Spinal cord (tissue), 3 donors: ENCODE measurements around a stretch of chr6.

GRCh38 chr6:160399911-160401302, 52.2 kb downstream of the SLC22A3 start:
- PRO-cap: no peak
- RAMPAGE, long total RNA: no peak

DNA sequence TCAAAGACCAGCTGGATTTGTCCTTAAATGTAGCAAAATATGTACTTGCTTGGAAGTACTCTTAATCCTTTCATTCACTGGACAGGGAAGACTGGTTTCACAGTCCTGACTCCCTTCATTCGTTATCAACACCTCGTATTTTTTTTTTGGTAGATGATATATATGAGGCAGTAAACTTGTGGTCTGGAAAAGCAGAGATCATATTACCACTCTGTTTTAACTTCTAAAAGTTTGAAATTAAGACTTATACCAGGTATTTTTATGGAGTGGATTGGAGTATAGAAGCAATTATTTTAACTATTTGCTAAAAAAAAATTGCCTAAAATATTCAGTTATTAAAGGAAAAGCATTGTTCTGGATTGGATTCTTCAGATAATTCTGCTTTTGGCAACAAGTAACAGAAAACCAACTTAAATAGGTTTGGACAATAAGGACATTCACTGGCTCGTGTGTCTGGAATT, 83.3 kb downstream of the SLC22A3 start:
- PRO-cap: no peak
- RAMPAGE, long total RNA: no peak

- PRO-cap: no peak
- RAMPAGE, long total RNA: no peak
Measured at GRCh38 chr6:160446777-160447678, 98.8 kb downstream of the SLC22A3 start.

DNA sequence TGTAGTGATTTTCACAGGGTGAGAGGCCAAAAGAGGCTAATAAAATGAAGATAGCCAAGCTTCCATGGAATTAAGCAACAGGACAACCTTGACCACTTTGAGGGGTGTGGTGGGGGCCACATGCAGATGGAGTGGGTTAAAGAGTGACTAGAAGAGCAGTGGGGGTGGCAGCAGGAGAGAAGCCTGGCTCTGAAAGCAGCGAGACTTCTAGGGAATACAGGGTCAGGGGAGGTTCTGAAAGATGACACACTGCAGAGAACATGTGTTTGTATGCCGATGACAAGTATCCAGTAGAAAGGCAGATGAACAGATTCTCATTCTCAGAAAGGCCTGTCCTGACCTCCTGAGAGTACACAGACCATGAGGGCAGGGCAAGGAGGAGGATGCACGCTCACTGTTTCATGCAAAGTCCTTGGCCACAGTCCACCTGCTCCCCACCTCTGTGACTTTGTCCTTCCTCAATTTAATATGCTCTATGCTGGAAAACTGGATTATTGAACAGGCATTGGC, 2.9 kb downstream of the LPA start:
- PRO-cap: no peak
- RAMPAGE, long total RNA: no peak

DNA sequence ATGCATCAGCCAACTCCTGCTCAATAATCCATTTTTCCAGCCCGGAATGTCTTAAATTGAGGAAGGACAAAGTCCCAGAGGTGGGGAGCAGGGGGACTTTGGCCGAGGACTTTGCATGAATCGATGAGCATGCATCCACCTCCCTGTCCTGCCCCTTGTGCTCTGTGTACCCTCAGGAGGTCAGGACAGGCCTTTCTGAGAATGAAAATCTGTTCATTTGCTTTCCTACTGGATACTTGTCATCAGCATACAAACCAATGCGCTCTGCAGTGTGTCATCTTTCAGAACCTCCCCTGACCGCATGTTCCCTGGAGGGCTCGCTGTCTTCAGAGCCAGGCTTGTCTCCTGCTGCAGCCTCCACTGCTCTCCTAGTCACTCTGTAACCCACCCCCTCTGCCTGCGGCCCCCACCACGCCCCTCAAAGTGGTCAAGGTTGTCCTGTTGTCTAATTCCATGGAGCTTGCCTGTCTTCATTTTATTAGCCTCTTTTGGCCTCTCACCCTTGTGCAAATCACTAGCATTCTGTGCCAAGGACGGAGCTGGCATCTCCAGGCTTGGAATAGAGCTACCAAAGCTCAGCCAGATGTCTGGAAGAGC, 2.7 kb downstream of the PLG start:
- PRO-cap: no peak
- RAMPAGE, long total RNA: no peak

GRCh38 chr6:160978638-160978883, 13.0 kb upstream of the MAP3K4 start:
- PRO-cap: no peak
- RAMPAGE, long total RNA: no peak

DNA sequence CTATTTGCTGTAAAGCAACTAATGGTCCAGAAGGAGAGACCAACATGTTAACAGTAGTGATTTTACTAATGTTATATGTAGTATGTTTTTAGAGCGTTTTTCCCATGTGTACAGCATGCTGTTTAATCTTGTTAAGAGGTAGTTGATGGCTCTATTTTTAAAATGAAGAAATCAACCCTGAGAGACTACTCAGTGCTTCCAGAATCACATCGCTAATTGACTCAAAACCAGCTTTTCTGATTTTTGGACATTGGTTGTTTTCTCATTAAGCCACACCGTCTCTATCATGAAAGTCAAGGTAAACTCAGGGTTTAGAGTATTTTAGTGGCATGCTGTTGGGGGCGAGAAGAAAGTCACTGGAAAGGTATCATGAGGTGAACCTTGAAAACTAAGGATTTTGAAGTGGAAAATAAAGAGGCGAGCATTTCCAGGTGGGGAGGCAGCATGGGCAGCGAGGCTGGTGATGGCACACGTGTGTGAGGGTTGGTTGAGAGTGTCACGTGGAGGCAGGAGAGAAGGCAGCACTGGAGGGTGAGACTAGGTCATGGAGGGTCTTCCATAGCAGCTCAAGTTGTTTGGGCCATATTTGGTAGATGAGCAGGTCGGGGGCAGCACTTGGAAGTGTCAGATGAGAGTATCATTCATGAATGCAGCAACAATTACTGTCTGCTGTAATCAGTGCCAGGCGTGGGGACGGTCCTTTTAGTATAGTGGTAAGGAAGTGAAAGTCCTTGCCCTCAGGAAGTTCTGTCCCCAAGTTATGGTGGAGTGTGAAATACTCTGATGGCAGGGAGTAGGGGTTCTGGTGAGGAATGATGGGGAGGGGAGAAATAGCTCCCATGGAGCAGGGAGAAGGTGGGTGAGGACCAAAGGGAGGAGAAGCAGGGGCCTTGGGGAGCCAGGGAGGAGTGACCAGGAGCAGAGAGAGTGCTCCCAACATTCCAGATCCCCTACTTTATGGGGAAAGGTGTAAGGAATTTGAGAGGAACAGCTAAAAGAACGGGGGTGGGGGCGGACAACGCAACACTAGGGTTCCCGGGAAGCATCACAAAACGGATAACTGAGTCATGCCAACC, 77.7 kb downstream of the MAP3K4 start:
- PRO-cap: no peak
- RAMPAGE, long total RNA: no peak

GRCh38 chr6:161215257-161215712, 58.6 kb downstream of the AGPAT4 start:
- PRO-cap: no peak
- RAMPAGE, long total RNA: no peak

DNA sequence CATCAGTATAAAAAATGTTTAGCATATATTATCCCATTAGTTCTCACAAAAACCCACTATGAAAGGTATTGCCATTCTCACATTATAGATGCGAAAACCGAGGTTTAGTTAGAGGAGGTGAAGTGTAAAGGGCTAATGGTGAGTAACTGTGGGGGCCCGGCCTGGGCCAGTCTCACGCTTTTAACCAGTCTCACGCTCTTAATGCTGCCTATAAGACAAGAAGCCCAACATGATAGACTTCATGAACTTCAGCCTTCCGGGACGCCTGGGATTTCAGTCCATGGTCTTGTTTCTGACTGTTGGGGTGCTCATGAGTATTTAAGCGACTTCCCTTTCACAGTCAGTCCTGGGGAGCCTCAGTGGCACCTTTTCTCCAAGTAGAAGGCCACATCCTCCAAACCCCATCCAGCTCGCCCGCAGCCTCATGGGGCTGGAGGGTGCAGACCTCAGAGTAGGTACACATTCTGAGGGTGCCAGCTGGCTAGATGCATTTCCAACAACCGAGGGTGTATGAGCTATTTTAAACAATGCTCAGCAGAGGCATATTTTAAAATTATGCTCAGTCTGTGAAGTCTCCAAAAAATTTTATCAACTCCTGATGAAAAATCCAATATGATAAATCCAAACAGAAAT, 31.7 kb downstream of the AGPAT4 start:
- PRO-cap: no peak
- RAMPAGE, long total RNA: no peak

DNA sequence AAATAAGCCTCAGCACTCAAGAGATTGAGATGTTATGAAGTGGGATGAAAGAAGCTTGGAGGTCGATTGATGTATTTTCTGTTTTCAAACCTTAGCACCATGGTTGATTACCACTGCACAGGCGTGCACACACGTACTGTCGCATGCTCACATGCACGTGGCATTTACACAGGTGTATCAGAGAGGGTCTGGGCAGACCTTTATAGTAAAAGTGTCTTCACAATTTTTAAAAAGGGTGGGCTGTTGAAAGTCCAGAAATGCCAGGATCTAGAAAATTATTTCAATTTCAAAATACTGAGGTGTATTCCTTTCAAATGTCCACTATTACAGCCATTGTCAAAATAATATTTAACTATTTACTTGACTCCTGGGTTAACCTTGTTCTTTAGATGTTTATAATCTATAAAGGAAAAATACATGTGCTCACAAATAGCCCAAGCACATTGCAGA, 749 bp upstream of the AGPAT4 start:
- PRO-cap: no peak
- RAMPAGE, long total RNA: no peak

DNA sequence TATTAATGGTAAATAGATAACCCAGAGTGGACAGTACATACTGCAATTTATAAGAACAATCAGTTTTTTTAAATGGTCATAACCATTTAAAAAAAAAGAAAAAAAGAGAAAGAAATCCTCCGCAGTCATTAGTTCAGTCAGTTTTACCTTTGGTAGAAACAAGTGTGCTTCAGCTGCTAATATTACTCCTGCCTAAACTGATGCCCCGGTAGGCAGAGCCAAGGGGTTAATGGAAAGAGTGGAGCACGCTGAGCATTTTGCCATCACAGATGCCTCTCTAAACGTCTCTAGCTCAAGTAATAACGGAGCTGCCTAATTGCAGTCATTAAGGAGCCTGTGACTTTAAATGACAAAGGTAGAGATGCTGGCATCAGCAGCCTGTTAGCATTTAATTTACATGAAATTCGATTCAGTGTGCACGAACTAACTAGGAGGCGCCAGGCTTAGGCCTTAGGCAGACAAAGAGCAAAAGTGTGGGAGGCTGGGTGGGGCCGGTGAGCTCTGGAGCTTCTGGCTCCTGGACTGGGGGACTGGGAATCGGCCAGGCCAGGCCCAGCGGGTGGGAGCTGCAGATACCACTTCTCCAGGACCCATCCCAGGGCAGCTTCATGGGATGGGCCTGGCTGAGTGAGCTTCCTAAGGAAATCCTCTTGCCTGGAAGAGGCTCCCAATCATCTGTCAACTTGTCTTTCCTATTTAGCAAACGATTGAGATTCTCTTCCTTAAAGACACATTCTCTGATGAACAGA, 169.9 kb upstream of the AGPAT4 start:
- PRO-cap: no peak
- RAMPAGE, long total RNA: no peak

DNA sequence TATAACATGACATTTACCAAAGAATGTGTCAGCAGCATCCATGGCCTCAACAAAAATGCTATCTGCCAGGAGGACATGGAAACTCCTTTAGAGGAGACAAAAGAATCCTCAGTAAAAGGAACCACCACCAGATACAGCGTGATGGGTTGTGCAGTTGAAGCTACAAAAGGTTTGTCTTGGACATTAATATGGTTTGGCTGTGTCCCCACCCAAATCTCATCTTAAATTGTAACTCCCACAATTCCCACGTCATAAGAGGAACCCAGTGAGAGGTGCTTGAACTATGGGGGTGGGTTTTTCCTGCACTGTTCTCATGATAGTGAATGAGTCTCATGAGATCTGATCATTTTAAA, 539.9 kb downstream of the PRKN start:
- PRO-cap: no peak
- RAMPAGE, long total RNA: no peak

DNA sequence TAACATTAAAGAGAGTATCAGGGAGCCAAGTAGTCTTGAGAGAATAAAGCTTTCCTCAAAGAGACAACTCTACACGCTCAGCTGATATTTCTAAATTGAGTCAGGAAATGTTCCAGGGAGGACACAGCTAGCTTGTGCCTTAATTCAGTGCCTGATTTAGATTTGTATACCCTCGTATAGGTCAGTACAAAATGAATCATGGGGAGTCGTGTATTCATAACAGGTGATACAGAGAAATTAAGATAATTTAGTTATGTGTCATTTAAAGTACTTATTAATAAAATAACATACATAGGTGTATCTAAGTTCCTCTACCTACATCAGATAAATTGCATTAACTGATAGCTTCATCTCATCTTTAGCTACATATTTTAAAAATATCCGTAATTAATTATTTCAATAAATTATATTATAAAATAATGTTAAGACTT, 74.9 kb upstream of the QKI start:
- PRO-cap: no peak
- RAMPAGE, long total RNA: no peak

GRCh38 chr6:163341425-163342250, 72.9 kb upstream of the QKI start:
- PRO-cap: no peak
- RAMPAGE, long total RNA: no peak

DNA sequence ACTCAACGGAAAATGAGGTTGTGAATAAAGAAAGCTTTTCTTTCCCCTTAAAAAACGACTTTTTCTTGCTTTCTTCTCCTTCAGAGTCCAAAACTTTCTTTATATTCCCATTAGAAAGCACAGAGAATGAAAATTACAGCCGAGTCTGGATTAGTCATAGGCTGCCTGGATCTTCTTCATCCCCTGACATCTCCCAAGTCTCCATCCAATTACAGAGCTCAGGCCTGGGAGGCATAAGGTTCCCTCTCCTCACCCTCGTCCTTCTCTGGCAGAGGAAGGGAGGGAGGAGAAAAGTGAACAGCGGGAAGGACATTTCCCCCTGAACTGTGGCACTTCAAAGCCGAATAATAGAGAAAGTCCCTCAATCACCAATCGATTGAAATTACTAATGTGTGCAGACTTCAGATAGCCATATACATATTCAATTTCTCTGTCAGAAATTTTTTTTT, 28.0 kb upstream of the QKI start:
- PRO-cap: no peak
- RAMPAGE, long total RNA: no peak

DNA sequence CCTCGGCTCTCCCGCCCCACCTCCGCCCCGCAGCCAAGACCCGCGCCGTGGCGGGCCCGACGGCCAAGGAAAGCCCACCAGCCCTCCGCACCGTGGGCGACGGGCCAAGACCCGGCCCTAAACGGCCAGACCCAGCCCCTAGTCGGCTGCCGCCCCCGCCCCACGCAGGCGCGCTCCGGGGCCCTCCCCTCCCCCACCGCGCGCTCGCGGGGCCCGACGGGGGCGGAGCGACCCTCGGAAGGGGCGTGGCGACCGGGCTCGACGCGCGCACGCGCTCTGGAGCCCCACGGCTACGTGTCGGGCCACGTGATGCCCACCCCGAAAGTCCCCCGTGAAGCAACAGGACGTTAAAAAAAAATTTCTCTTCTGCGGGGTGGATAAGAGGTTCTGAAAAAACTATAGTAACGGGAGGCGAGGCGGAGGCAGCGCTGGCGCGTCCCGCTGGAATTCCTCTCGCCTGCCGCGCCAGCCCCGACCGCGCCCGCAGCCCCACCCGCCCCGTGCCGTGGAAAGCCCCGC, 679 bp upstream of the QKI start:
- PRO-cap: no peak
- RAMPAGE, long total RNA: no peak

DNA sequence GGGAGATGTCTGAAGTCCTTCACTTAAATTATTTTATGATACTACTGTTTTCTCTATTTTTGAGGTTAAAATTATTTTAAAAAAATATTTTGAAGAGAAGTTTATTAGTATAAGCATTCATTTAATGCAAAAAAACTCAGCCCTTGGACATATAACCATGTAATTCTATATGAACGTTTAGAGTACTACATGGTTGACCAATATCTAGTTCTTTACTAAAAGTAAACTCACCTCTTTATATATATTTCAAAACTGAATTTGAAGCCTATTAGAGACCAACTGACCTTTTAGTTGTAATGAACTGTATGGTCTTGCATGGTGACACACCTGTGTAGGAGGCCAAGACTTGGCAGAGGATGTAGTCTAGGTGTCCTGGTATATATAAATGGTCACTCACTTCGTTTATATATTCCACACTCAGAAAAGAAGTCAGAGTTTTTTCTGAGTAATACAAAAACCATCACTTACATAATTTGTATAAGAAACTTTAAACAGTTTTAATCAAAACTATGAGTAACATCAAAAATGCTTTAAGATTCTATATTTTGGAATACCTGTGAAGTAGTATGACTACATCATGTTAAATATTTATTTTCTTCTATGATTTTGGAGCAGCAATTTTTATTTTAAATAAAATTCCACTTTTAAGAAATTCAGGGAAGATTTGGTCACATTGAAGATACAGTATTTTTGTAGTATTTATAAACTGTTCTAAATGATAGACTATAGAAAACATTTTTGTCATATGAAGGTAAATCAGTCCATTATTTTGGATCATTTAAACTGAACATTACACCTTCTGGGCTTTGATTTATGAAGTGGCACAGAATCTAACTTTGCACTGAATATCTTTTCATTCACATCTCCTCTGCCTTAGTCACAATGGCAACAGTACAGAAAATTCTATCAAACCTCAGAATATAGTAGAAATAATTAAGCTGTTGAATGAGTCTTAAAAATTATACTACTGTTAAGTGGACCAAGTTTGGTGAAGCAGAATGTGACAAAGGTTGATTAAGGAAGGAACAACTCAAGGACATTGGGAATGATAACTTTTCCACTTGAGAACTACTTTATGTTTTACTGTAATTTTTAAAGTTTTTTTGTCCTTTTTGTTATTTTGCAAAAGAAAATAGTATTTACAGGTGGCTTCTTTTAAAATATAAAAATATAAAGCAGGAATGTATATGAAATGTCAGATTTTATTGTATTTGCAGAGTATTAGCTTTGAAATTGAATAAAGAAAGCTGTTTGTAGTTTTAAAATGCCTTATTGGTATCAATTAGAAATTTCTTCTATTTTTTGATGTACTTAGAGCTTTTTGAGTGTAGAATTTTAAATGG, 154.5 kb downstream of the QKI start:
- PRO-cap: no peak
- RAMPAGE, long total RNA: no peak

DNA sequence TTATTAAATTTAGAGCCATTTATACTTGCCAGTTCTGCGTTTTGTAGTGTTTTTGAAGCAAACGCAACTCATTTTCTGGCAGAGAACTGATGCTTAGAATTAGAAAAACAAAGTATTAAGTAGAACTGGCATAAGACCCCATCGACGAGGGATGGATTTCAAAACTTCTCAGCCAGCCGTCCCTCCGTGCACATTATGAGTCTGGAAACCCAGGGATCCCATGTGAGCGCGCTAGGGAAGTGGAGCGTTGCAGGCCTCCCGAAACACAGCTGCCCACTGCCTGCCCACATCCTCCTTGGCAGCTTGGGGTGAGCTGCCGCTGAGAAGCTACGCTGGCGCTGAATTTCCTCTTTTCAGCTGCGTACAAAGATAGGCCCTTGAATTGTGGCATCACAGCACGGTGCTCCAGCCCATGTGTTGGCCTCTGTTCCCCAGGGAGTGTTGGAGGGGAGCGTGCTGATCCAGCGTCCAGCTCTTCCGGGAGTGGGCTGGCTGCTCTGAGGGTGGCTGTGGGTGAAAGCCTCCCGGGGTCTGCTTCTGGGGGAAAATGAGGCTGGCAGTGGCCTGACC, 297.6 kb downstream of the QKI start:
- PRO-cap: no peak
- RAMPAGE, long total RNA: no peak

DNA sequence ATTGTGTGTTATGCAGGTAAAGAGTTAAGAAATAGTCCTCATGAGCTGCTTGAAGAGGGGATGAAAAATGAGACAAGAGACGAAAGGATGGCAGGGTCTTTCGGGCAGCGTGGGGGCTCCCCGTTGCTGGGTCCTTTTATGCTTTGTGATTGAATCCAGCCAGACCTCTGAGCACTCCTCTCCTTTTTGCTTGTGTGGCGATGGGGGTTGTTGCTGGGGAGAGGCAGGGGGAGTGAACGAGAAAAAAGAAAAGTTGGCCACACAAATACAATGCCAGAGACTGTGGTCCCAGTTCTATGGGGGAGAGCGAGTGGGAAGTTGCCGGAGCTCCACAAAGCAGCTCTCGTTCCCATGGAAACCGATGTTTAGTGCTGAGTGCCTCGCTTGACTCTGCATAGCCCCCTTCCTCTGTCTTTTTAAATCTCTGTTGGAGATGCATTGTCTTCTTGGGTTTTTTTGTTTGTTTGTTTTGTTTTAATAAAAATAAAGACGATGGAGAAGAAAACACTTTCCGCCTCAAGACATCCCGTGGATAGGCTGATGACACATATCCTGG, 529.1 kb downstream of the QKI start:
- PRO-cap: no peak
- RAMPAGE, long total RNA: no peak

DNA sequence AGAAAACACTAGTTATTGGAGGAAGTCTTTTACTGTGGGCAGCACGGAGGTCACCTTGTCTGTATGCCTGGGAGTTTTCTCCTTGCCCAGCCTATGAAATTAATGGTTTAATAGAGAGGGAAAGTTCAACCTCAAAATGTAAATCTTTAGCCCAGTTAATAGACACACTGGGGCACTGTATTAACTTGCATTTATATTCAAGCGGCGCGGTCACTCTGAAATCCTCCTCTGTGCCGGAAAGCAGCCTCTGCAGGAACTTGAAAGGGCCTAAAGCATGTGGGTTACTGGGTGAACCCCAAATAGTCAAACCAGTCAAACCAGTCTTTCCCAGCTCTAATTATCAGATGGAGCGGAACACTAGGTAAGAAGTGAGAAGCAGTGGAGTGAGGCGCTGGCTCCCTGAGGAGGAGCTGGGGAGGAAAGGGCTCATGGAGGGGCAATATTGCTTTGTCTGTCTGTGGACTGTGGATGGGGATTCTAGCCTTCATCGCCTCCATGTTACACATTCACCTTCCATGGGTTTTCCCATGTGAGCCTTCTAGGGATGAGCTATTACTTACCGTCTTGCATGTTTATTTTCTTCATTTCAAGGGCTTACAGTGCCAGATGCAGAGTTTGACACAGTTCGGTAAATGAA, 531.3 kb downstream of the QKI start:
- PRO-cap: no peak
- RAMPAGE, long total RNA: no peak